Cytotoxic T cell (primary cell): ENCODE results near the gene PABPC3.

DNA sequence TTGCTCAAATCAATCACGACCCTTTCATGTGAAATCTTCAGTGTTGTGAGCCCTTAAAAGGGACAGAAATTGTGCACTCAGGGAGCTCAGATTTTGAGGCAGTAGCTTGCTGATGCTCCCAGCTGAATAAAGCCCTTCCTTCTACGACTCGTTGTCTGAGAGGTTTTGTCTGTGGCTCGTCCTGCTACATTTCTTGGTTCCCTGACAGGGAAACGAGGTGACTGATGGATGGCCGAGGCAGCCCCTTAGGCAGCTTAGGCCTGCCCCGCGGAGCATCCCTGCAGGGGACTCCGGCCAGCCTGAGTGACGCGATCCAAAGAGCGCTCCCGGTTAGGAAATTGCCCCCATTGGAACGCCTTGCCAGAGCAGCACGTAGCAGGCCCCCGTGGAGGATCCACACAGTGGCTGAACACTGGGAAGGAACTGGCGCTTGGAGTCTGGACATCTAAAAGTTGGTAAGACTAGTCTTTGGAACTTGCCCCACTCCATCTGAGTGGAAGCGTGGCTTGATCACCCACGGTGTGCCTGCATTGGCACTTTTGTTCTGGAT lies 296.9 kb upstream of the SGCG start:
- PRO-cap, 2 experiments: no peak in any of the 2 experiments

DNA sequence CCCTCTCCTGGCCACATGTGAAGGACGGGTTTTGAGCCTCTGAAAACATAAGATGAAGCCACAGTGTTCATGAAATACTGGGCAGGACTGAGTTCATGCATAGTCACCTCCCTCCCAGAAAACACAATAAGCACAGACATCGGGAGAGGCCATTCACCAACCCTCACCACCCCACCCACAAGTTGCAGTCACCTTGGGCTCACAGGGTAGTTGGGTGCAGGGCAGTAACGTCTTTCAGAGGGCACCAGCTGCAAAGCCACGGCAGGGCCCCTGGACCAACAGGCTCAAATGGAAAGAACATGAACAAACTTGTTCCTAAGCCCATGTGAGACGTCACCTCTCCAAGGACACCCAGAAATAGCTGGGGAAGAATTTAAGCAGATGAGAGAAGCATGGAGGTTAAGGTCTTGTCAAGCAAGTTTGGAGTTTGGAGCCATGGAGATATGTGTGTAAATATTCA lies 40.6 kb downstream of the SACS start:
- PRO-cap, 2 experiments: no peak in any of the 2 experiments

- PRO-cap, 2 experiments: no peak in any of the 2 experiments
Observed at GRCh38 chr13:23470707-23471048, 37.2 kb upstream of the SACS start.

DNA sequence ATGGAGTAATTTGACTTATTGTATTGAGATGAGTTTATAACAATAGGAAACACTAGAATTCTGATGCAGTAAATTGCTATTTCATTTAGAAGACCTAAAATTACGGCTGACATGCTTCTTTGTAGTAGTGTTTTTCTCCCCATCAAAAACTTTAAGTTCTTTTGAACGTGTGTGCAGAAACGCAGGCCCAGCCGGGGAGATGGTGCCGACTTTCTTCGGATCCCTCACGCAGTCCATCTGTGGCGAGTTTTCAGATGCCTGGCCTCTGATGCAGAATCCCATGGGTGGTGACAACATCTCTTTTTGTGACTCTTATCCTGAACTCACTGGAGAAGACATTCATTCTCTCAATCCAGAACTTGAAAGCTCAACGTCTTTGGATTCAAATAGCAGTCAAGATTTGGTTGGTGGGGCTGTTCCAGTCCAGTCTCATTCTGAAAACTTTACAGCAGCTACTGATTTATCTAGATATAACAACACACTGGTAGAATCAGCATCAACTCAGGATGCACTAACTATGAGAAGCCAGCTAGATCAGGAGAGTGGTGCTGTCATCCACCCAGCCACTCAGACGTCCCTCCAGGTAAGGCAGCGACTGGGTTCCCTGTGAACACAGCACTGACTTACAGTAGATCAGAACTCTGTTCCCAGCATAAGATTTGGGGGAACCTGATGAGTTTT lies 98.4 kb downstream of the TNFRSF19 start:
- PRO-cap, 2 experiments: no peak in any of the 2 experiments

DNA sequence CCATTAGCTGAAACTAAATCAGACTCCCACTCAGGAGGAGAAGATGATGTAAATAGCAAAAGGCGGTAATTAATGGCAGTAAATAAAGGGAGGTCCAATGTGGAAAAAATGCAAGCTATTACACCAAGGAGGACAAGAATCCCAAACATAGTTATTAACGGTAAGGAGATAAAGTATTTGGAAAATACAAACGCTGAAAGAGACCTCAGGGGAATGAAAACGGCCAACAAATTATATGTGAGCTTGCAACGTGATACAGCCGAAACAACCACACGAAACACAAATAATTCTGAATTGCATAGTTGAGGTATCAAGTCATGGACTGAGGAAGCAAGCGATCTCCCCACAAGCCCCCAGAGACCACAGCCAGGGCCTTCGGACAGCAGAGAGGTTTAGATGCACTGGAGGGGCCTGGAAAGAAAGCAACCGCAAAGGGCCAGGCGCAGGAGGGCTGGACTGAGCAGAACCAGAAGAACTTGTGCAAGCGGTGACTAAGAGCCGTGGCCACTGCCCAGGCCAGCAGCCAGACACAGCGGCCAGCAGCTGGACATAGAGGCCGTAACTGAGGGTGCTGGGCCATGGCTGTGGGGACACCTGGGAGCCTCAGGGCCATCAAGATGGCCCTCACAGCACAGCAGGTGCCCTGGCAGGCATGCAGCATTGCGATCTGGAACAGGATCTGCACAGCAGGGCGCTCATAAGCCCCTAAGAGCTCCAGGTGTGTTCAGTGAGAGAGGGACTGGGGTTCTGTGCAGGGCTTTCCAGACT lies 131.4 kb downstream of the TNFRSF19 start:
- PRO-cap, 2 experiments: no peak in any of the 2 experiments

DNA sequence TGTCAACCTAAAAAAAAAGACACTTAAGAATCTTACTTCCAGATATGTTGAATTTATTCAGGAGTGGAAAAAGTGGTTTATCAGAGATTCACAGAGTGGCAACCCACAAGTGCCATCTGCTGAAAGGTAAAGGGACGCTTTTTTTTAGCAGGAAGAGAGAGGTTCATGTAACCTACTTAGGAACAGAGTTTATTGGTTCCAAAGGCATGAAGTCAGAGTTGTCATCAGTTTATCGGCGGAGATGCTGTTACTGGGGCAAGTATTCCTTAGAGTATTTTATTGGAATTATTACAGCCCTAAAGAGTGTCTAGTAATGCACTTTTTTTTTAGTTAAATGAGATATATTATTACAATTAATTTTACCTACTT lies 77.9 kb upstream of the MIPEP start:
- PRO-cap, 2 experiments: peak in 2 of 2 experiments; most common minus-strand start position 128 of the sequence (in 2)

- PRO-cap, 2 experiments: no peak in any of the 2 experiments
Observed at GRCh38 chr13:24005984-24006326, 116.8 kb upstream of the MIPEP start.

GRCh38 chr13:24053343-24054055 lies 107.0 kb upstream of the SPATA13 start:
- PRO-cap, 2 experiments: no peak in any of the 2 experiments

DNA sequence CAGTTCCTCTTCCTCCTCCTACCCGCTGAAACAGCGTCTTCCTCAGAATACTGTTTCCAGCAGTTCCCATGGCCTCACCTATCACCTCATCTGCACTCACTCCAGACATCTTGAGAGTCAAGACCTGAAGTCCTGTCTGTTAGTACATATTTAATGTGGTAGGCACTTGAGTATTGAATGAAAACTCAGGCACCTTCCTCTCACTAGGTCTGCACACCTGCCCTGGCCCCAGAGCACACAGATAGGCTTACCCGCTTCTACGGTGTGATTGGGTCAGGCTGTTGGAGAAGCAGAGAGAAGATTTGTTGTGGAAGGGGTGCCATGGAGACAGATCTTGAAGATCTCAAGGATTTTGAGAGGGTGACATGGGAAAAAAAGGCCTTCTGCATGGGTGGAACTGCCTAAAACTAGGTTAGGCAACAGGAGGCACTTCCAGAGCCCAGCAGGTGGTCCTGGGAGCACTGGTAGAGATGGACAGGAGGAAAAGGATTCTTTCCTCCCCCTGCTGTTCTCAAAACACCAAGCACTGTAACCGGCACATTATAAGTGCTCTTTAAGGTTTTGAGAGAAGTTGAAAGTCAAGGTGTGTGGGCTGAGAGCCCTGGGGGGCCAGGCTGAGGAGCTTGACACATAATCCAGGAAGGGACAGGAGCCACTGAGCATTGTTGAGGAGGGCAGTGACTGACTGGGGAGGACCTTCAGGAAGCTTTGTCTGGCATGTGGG lies 32.1 kb downstream of the SPATA13 start:
- PRO-cap, 2 experiments: no peak in any of the 2 experiments

DNA sequence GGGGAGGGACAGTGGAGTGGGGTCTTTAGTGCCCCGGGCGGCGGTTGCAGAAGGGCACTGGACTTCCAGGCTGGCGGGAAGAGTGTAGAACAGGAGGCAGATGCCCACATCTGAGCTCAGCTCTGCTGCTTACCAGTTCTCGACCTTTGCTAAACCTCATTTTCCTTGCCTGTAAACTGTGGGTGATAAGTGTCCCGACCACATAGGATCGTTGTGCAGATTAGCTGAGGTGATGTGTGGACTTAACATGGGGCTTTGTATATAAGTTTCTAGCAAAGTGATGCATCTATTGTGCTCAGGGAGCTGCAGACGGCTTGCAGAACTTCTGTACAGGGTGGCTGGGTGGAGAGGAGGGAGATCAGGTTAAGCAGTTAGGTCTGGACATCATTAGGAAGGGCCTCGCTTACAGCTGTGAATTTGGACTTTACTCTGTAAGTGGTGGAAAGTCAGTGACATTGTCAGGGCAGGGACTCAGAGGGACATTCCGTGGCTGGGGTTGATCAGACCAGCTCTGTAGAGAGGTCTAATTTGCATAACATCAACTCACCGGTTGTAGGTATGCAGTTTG lies 70.0 kb downstream of the SPATA13 start:
- PRO-cap, 2 experiments: peak in 2 of 2 experiments; most common plus-strand start position 289 of the sequence (in 2)

DNA sequence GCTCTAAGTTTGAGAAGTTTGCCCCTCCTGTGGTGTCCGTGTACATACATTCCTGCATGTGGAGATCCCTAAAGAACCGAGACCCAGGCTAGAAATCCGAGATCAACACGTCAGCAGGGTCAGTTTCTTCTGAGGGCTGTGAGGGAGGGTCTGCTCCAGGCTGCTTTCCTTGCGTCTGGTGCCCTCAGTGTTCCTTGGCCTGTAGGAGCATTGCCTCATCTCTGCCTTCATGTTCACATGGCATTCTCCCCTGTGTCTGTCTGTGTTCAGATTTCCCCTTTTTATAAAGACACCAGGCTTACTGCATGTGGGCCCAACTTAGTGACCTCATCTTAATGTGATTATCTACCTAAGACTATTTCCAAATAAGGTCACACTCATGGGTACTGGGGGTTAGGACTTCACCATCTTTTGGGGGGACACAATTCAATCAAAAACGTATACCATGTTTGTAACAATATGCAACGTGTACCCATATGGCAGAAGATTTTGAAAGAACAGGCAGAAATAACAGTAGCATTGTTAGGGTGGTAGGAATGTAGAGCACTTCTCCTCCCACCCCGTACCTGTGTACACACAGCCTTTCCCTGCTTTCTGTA lies 57.2 kb upstream of the C1QTNF9 start:
- PRO-cap, 2 experiments: peak in 2 of 2 experiments; most common plus-strand start position 371 of the sequence (in 1); most common minus-strand start position 254 of the sequence (in 2)

DNA sequence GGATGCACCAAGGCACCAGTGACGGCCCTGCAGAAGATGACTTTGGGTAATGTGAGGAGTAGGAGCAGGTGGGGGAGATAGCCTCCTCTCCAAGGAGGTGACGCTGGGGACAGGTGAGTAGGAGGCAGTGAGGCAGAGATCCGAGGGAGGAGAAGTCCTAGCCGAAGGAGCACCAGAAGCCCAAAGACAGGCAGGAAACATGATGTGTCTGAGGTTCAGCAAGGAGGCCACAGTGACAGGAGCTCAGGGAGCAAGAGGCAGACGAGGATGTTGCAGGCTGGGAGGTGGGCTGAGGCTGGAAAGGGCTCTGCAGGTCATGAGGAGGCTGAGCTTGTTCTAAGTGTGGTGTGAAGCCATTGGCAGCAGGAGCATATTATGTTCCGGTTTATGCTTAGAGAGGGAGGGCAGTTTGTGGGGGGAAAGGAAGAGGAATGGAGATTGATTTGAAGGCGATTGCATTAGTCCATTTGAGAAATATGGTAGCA lies 55.7 kb upstream of the C1QTNF9 start:
- PRO-cap, 2 experiments: peak in 2 of 2 experiments; most common plus-strand start position 260 of the sequence (in 2); most common minus-strand start position 272 of the sequence (in 2)

- PRO-cap, 2 experiments: no peak in any of the 2 experiments
Observed at GRCh38 chr13:24272549-24273283, 36.7 kb upstream of the C1QTNF9 start.

- PRO-cap, 2 experiments: no peak in any of the 2 experiments
Observed at GRCh38 chr13:24288369-24288735, 21.0 kb upstream of the C1QTNF9 start.

DNA sequence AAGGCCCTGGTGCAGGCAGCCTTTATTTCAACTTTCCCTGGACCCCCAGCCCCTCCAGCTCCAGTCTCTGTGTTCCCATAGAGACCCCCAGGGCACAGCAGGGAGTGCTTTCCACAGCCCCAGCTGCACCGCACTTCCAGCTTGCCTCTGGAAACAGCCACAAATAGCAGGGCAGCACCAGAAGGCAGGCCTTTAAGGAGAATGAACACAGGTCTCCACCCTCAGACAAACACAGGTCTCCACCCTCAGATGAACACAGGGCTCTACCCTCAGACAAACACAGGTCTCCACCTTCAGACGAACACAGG lies 51.6 kb downstream of the C1QTNF9 start:
- PRO-cap, 2 experiments: no peak in any of the 2 experiments

DNA sequence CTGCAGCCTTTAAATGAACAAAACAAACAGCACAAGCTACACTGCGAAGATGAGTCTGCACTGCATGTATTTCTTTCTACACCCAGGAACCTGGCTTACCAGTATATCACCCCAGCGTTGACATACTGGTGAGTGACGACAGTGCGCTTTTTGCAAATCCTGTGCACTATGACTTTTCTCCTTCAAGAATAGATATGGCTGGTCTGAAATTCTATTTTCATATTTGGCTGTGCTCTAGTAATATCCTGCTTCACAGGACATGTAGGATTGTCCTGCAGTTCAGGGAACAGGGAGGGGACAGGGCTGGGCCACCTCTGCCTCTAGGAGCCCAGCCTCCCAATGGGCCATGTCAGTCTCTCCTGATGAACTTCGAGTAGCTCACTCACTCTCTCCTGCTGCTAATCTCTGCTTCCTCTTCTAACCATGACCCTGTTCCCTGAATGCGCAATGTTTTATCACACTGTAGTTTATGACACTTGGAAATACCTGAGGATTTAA lies 9.4 kb downstream of the PARP4 start:
- PRO-cap, 2 experiments: no peak in any of the 2 experiments

- PRO-cap, 2 experiments: peak in 2 of 2 experiments; most common plus-strand start chr13:24511361 (in 1); most common minus-strand start chr13:24511309 (in 1)
Observed at GRCh38 chr13:24510654-24511873, 1.5 kb downstream of the PARP4 start.

- PRO-cap, 2 experiments: peak in 1 of 2 experiments; most common plus-strand start chr13:25018160 (in 1)
Observed at GRCh38 chr13:25017801-25018307, 78.1 kb upstream of the PABPC3 start.

DNA sequence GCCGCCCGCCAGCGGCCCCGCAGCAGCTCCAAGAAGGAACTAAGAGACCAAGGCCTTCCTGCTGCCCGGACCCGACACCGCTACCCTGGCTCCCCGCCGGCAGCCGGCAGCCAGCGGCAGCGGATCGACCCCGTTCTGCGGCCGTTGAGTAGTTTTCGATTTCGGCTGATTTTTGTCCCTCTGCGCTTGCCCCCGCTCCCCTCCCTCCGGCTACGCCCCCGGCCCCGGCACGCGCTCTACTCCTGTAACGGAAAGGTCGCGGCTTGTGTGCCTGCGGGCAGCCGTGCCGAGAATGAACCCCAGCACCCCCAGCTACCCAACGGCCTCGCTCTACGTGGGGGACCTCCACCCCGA lies at the start of gene PABPC3:
PABPC3 (plus strand) TSS at position 230 of the 354 bp plus-strand sequence.
- PRO-cap, 2 experiments: no peak in any of the 2 experiments

- PRO-cap, 2 experiments: no peak in any of the 2 experiments
Observed at GRCh38 chr13:26187013-26187448, 35.1 kb downstream of the RNF6 start.